ENCODE measurements around the genes ABHD18 and NOCT.

DNA sequence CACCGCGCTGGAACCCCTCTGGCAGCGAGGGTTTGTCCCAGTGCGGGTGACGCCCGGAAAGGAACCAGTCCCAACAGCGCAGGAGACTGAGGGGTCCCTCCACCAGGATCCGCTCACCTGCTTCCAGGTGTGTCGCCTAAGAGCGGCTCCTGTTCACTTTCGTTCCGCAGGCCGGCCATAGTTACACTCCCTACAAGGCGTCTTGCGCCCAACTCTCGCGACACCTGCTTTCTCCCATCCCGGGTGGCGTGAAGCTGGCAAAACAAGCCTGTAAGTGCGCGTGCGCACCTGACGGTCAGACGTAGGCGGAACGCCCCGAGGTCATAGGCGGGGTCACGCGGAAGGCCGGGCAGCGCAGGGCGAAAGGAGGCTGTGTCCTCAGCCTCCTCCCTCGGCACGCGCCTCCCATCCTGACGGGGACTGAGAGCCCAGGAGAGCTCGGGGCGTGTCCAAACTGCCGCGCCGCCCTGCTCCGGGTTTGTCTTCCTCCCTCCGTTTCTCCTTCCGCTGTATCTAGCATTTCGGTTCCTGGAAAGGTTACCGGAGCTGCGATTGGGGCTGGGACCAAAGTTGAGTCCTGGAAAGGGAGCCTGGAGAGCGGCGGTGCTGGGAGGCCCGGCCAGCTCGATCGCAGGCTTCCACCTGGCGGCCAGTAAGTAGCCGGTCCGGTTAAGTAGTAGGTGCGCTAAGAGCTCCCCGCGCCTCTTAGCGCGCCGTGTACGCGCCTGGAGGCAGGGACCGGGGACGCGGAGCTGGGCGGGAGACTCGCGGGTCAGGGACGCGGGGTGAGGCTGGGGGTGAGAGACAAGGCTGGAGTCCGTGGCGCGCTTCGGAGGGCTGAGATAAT is at the start of gene ABHD18:
Gene ABHD18, plus strand, starts transcription at position 452 of the 847 bp plus-strand sequence.
- RRBS, 2 experiments = under 1 to 2% methylated on average over 37 to 42 of the region's 76 CpGs

DNA sequence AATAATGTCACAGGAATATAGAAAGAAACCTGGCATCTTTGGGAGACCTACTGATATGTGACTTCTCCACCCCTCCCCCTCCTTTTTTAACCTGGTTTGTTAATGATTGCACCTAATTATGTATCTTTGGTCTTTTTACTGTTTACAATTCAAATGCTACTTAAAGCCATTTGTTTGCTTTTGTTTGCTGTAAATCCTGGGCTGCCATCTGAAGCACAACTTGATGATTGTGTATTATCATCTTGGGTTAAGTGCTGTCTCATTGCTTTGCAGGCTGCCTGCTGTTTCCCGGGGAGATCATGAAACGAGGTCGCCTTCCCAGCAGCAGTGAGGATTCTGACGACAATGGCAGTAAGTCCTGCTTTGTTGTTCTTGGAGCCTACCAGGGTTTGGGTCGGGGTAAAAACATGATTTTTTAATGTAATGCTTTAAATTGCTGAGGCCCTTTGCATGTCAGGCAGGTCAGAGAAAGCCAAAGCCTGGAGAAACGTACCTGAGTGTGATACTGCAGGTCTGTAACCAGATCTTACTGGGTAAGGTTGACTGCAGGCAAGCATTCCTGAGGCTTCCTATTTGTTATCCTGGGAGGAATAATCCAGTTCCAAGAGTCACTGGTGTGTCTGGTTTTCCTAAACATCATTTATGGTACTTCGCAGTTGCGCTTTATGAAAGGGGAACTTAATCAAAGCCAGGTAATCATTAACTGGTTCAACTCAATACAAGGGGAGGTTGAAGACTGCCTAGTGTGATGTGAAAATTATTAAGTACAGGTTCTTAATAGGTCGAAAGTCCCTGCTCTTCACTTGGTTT is 22.2 kb downstream of the JADE1 start:
- RRBS, 2 experiments = no CpG with 5 or more reads among the region's 9 CpGs

GRCh38 chr4:128847121-128847768 is 37.7 kb downstream of the JADE1 start:
- RRBS, 2 experiments = no CpG with 5 or more reads among the region's 7 CpGs

DNA sequence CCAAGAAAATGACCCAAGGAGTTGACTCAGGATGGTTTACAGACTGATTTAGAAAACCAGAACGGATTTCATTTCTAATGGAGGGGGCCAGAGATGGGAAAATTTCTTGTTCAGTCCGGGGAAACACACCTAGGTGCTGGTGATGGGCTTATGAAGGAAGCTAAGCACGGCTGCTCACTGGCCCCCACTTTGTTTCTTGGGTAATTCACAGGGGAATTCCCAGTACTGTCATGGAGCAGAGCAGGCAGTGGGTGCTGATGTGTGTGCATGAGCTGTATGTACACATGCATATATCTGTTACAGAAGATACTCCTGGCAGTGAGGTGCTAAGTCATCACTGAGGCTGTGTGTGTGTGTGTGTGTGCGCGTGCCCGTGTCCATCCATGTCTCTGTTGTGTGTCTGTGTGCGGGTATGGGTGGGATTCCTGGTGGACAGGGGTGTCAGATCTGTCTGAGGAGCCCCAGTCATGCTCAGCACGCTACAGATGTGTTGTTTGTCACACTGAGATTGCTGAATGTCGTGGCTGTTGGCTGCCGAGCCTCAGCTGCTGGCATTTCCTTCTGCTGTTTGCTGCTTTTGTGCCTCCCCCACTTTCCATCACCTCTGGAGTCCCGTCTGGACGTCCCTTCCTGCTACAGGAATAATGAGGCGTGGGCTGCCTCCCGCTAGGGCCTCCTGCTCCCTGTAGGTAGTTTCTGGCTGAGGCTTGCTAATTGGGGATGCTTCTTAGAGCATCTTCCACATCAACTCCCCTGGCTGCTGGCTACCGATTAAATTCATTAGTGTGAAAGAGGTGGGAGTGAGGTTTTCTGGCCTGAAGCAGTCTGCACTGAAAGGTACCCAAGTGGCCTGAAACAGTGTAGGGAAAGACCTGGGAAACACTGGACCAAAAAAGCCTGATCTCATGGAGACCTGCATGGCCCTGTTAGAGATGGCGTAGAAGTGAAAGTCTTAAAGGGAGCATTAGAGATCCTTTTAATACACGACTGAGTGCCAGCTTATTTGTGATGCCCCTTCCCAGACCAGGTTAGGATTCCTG is 53.4 kb downstream of the JADE1 start:
- RRBS, 2 experiments = no CpG with 5 or more reads among the region's 17 CpGs

DNA sequence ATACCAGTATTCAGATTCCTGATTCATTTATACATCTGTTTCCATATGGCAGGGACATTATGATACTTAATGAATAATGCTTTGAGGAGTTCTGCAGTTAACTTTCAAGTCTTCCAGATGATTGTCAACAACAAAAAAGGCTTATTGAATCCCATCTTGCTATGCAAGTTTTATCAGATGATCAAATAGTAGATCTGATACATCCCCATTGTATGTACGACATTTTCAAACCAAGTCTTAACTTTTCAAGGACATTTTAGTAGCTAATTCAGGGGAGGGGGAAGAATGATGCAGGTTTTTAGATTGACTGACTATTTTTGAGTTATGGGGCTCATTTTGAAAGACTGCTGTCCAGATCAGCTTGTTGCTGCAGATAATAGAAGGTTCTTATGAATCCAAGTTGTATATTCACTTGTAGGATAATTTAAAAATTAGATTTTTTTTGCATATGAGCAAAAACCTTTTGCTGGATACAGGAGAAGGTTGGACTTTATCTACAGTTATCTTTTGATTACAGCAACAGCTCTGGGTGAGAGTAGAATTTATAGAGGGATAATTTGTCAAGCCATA is 64.3 kb downstream of the JADE1 start:
- RRBS, 2 experiments = no CpG with 5 or more reads among the region's 1 CpG

DNA sequence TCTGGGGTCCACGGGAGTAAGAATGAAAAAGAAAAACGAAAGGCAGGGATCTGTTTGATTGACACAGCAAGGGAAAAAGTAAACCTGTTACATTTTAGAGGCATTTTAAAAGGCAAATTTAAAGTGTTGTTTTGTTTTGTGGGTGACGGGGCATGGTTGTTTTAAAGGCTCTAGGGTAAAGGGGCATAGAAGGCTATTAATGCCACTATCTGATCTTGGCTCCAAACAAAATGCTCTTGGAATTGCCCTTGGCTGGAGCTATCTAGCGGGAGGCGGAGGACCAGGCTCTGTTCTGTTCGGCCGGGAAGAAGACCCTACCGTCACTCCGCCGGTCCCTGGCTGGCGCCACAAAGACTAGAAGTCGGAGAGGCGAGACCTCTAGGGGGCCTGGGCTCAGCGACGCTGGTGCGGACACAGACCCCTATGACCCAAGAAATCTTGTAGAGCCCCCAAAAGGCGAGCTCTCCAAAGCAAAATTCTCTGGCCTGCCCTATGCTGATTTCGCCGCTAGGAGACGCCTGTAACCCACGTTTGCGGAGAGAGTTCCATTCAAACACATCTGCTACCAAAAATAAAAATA is 2.7 kb upstream of the PCDH10 start:
- RRBS, 2 experiments = no CpG with 5 or more reads among the region's 22 CpGs

GRCh38 chr4:133934440-133934792 is 267.2 kb downstream of the PABPC4L start:
- RRBS, 2 experiments = no CpG with 5 or more reads among the region's 1 CpG

GRCh38 chr4:137359829-137360203 is 172.5 kb downstream of the PCDH18 start:
- RRBS, 2 experiments = no CpG with 5 or more reads among the region's 1 CpG

DNA sequence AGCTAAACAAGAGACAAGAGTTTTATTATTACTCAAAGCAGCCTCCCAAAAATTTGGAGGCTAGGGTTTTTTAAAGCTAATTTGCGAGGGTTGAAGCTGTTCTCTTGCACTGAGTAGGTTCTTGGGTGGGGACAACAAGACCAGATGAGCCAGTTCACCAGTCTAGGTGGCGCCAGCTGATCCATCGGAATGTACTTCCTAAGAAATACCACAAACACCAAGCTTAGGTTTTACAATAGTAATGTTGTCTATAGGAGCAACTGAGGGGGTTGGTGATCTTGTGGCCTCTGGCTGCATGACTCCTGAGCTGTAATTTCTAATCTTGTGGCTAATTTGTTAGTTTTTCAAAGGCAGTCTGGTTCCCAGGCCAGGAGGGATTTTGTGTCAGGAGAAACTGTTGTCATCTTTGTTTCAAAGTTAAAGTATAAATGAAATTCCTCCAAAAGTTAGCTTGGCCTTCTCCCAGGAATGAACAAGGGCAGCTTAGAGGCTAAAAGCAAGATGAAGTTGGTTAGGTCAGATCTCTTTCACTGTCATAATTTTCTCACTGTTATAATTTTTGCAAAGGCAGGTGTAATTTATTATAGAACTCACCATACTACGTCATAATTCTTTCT is 130.6 kb downstream of the SLC7A11 start:
- RRBS, 2 experiments = no CpG with 5 or more reads among the region's 4 CpGs

DNA sequence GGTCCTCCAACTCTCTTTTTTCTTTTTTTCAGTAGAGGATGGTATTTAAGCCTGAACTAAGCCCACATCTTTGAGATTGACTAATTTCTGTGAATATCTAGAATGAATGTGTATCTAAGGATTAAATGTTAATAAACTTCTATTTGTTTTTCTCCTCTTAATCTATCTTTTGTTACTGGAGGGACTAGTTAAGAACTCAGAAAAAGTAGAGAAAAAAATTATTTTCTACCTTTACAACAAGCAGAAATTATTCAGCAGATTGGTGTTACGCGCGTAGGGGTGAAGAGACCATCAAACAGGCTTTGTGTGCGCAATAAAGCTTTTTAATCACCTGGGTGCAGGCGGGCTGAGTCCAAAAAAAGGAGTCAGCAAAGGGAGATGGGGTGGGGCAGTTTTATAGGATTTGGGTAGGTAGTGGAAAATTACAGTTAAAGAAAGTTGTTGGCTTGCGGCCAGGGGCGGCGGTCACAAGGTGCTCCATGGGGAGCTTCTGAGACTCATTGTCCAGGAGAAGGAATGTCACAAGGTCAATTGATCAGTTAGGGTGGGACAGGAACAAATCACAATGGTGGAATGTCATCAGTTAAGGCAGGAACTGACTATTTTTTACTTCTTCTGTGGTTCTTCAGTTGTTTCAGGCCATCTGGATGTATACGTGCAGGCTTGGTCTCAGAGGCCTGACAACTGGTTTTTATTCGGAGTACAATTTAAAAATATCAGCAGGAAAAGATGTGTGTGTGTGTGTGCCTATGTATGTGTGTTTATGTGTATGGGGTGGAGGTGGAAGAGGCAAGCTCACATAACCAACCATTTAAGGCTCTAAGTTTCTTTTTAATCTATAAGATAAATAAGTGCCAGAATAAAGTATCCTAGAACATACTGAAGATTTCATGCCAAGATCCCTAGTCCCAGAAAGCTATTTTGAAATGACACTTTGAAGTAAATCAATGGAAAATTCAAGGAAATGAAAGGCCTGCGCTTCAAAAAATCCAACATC is 129.2 kb downstream of the SLC7A11 start:
- RRBS, 2 experiments = no CpG with 5 or more reads among the region's 11 CpGs

- RRBS, 2 experiments = no CpG with 5 or more reads among the region's 2 CpGs
Measured at GRCh38 chr4:138954114-138954552, 61.4 kb upstream of the NOCT start.

- RRBS, 2 experiments = under 1 to 1% methylated on average over 82 of the region's 104 CpGs
Measured at GRCh38 chr4:139015575-139016645, at the start of gene NOCT. Gene NOCT, plus strand, starts transcription at chr4:139015781.

- RRBS, 2 experiments = no CpG with 5 or more reads among the region's 4 CpGs
Measured at GRCh38 chr4:139108818-139109298, 68.2 kb downstream of the ELF2 start.

GRCh38 chr4:139154573-139154991 is 22.4 kb downstream of the ELF2 start:
- RRBS, 2 experiments = no CpG with 5 or more reads among the region's 2 CpGs

GRCh38 chr4:139175491-139175927 is 1.5 kb downstream of the ELF2 start:
- RRBS, 2 experiments = no CpG with 5 or more reads among the region's 5 CpGs

- RRBS, 2 experiments = 2 to 3% methylated on average over 13 of the region's 66 CpGs
Measured at GRCh38 chr4:139294723-139296189, 6.0 kb upstream of the NAA15 start.

- RRBS, 2 experiments = no CpG with 5 or more reads among the region's 6 CpGs
Measured at GRCh38 chr4:139531346-139531642, 24.7 kb downstream of the SETD7 start.

- RRBS, 2 experiments = no CpG with 5 or more reads among the region's 8 CpGs
Measured at GRCh38 chr4:139532872-139533426, 23.1 kb downstream of the SETD7 start.

DNA sequence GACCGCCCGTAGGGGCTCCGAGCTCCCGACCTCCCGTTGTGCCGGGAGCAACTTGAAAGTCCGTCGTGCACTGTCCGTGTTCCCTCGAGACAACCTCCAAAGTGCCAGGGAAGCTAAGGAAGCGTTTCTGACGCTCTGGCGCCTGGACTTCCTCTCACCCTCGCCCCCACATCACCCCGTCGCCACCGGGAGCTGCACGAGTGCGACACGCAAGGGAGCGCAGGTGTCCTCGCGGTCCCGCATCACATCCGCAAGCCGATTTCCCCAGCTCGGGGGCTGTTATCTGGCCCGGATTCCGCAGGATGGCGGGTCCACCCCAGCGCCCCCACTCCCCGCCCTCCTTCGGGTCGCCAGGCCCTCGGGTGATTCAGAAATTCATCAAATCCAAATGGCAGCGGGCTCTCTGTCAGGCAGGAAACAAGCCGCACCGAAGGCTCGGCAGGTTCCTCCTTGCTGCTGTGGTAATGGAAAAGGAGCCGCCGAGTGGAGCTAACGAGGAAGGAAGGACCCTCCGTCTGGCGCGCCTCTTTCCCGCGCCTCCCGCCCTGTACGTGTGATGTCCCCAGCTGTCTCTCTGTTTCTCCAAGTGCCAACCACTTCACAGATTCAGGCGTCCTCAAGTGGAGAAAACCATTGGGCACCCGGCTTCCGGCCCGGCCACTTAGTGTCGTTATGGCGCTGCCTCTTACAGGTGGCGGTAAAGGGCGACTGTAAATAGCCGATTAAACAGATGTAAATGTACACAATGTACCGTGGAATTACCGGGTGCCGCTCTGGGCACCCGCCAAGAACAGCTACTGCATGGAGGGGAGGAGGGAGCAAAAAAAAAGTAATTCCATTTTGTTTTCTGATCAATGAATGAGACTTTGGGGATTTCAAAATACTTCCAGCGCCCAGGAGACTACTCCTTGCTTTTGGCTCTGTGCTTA is 936 bp upstream of the SETD7 start:
- RRBS, 2 experiments = 1 to 2% methylated on average over 13 of the region's 63 CpGs

GRCh38 chr4:139734662-139735449 is 69.2 kb downstream of the MGST2 start:
- RRBS, 2 experiments = 32 to 33% methylated on average over 9 to 16 of the region's 55 CpGs

Data from LNCaP clone FGC (cell line).